WTC11 (cell line): ENCODE measurements around a stretch of chr15.

DNA sequence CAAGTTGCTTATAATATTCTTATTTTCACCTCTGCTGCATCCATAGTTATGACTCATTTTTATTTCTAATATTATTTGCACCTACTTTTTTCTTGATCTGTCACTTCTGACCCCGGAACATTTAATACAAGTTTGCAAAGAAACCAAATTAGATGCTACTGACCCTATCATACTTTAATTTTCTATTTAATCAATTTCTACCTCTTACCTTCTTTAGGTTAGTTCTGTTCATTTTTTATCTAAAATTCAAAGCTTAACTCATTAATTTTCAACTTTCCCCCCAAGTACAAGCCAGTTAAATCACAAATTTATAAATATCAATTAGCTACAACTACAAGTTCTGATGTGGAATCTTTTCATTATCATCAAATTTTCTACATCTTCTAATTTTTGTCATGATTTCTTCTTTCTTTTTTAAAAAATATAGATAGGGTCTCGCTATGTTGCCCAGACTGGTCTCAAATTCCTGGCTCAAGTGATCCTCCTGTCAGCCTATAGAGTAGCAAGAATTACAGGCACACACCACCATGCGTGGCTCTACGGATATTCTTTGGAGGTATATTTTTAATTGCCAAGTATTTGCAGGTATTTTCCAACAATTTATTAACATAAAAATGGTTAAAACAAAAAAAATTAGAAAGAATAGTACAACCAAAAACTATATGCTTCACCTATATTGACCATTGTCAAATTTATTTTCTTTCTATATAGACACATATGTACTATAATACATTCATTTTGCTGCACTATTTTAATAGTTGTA is 27.1 kb downstream of the RFX7 start:
- PRO-cap: no peak

DNA sequence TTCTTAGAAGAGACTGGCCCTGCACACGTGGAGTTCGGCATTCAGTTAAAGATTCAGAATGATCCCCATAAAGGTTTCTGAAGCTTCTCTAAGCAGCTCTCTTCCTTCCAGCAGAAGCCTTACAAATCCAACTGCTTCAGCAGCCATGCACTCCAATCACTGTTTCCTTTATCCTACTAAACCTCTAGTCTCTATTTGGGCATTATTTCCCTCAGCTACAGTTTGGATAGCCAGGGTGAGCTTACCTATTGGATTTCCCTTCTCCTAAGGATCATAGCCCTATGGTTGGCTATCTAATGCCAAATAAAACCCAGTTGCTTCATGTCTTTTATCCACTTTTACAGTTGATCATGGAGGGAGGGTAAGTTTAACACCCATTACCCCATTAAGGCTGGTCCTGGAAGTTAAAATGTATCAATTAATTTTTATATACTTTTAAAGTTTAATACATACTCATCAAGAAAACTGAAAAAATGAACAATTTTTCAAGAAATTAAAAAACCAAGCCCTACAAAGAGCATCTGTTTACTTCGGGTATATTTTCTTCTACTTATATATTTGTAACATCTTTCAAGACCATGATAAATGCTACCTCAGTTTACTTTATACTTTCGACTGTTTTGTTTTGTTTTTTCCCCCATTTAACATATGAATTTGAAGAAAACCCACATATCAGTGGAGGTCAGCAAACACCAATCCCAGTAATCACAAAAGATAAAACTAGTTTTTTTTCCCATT is 20.3 kb downstream of the RFX7 start:
- PRO-cap: no peak

- PRO-cap: no peak
These were observed 13.6 kb downstream of the RFX7 start for GRCh38 chr15:56230040-56230503.

GRCh38 chr15:56805775-56806109 is 72.4 kb upstream of the ZNF280D start:
- PRO-cap: no peak

- PRO-cap: no peak
These were observed 72.9 kb upstream of the ZNF280D start for GRCh38 chr15:56806200-56806524.

DNA sequence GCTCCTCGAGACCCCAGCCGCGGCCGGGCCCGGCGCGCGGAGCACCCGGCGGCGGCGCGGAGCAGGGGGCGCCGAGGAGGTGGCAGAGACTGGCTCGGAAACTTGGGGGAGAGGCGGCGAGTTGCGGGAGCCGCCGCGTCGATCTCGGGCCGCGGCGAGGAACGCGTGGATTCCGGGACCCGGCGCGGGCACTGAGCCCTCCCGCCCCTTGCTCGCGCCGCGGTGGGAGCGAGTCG is 1.0 kb downstream of the TCF12 start:
- PRO-cap: no peak

- PRO-cap: no peak
These were observed 67.0 kb downstream of the TCF12 start for GRCh38 chr15:56985362-56986019.

- PRO-cap: no peak
These were observed 91.6 kb upstream of the CGNL1 start for GRCh38 chr15:57284623-57285121.

DNA sequence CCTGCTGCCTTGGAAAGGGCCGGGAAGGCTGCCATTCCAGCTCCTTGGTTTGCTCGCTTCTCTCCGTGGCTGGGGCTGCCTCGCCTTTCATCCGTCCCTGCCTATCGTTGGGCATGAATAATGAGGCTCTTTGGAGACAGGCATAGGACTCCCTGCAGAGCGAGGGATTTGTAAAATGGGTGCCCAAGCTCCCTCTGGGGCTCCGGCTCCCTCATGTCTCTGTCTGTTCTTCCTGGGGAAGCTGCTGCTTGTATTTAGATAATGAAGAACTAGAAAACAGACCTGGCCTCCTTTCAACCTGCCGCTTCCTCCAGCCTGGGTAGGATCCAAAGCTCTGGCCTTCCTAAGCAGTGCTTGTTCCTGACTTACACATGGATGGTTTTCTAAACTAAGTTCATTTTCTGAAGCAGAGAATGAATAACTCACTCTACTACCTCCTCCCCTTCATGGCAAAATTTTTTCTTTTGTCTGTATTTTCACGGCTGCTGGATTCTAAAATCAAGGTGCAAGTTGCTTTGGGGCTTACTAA is 37.0 kb upstream of the MYZAP start:
- PRO-cap: no peak

- PRO-cap: no peak
These were observed 41.8 kb downstream of the MYZAP start for GRCh38 chr15:57633402-57633952.

DNA sequence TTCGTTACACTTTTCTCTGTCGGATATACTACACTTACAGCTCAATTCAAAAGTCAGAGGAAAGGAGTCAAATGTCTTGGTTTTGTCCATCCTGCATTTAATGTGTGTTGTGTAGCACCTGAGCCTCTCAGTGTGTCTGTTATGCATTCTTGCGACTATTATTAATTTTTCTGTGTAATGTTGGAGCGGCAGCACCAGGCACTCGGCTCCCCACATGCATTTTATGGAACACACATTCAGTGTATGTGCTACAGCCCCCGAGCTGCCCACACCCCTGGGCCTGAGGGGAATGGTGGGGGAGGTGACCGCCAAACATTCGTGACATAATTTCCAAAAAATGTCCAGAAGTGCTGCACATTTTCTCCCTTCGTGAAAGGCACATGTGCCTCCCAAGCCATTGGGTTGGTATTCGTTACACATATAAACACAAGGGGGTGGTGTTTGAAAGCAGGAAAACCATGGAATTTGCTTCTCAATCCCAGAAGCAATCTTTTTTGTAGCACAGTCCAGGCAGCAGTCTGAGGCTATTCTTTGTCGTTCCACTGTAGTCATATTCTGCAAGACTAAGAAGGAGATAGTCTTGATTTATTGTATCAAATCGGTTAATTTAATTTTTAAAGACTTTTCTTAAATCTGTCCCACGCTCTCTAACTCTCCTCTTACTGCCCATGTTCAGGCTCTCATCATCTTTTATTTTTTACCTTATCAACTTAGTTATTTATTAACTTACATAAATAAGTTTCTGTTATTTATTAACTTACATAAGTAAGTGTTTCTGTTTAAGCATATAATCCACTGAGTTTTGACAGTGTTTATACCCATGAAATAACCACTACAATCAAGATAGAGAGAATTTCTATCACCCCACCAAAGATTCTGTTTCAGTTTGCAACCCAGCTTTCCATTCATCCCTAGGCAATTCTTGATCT is 39.2 kb upstream of the POLR2M start:
- PRO-cap: no peak

- PRO-cap: no peak
These were observed 100.9 kb upstream of the LIPC start for GRCh38 chr15:58330914-58331205.

- PRO-cap: no peak
These were observed 100.6 kb upstream of the LIPC start for GRCh38 chr15:58331206-58331541.

DNA sequence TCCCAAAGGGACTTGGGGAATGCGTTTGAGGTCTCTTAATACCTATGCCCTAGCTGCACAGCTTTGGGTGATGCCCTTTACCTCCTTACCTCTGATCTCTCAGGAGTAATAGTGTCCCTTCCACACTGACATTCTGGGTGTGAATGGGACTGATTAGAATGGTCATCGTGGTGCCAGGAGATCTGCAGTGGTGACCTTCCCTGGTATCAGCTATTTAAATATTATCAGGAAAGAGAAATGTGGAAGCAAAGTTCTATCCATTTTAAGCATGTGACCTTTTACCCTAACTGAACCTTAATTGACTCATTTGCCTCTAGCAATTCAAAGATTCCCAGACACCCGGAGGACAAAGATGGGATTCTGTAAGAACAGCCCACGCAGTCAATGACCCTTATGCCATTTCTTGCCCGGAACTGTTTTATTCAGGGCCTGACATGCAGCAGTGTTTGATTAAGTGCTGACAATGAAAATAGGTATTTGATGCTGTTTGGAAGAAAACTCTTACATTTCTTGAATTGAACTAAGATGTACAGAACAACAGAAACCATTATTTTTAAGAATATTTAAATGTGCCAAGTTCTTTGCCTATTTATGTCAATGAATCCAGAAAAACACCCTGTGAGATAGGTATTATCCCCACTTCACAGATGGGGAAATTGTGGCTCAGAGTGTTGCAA is 10.4 kb downstream of the LIPC start:
- PRO-cap: no peak

DNA sequence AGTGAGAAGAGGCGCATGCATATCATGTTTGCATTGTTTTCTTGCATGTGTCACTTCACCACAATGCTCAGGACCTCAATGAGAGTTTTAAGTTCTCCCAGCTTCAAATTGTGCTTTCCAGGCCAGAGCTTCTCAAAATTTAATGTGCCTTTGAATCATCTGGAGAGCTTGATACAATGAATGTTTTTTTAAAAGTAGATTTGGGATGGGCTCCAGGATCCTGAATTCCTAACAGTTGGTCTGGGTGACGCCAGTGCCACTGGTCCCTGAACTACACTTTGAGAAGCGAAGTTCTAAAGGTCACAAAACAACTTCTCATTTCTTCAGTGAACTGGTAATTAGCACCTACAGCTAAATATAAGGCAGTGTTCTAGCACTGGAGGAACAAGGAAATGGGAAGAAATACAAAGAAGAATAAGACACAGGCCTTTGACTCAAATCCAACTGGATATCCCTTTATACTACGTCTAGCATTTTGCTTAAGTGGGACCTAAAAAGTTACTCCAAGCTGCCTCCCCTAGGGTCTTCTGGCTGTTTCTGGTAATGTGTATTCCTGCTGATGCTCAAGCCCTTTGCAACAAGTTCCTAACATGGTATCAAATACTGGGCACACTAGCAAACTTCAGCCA is 15.8 kb downstream of the LIPC start:
- PRO-cap: no peak

- PRO-cap: no peak
These were observed 27.9 kb downstream of the LIPC start for GRCh38 chr15:58459496-58460272.

DNA sequence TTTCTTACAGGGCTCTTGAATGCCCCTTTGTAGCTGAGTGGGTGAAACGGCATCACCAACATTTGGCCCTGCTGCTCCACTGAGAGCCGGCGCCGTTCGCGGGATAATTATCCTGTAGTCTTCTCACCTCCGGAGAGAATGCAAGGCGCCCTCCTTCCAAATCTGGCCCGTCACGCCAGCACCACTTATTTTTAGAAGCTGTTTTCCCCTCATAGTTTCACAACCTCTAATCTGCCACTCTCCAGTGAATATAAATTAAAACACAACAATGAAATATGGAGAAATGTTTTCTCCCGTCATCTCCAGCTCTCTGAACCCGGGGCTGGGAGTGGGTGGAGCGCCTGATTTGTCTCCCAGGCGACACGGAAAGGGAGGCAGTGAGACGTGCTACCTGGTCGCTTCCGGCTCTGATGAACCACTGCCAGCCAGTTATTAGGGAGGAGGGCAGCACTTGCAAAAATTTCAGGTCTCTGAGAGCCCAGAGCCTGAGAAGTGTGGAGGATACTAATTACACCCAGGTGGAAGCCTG is 58.7 kb downstream of the LIPC start:
- PRO-cap: no peak

GRCh38 chr15:58506027-58506669 is 74.4 kb downstream of the LIPC start:
- PRO-cap: no peak

DNA sequence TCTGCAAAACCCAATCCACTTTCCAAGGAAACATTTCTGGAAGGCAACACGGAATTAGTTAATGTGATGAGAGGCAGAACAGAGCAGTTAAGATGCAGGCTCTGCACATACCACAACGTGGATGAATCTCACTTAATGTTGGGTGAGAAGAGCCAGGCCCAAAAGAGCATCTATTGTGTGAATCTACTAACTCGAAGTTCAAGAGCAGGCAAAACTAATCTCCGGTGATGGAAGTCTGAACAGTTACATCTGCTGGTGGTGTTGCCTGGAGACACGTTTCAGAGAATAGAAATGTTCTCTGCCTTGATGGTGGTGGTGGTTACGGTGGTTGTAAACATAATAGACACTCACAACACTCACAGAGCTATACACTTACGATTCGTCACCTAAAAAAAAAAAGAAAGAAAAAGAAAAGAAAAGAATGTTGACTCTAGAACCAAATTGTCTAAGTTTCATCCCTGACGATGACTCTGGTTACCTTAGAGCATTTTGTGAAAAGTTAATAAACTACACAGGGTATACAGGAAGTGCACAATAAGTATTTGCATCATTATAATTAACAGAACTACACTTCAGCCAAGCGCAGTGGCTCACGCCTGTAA is 86.9 kb downstream of the LIPC start:
- PRO-cap: no peak

GRCh38 chr15:58521280-58522062 is 89.7 kb downstream of the LIPC start:
- PRO-cap: no peak